A172 (cell line): Measurements from ENCODE around the gene HINT1.

DNA sequence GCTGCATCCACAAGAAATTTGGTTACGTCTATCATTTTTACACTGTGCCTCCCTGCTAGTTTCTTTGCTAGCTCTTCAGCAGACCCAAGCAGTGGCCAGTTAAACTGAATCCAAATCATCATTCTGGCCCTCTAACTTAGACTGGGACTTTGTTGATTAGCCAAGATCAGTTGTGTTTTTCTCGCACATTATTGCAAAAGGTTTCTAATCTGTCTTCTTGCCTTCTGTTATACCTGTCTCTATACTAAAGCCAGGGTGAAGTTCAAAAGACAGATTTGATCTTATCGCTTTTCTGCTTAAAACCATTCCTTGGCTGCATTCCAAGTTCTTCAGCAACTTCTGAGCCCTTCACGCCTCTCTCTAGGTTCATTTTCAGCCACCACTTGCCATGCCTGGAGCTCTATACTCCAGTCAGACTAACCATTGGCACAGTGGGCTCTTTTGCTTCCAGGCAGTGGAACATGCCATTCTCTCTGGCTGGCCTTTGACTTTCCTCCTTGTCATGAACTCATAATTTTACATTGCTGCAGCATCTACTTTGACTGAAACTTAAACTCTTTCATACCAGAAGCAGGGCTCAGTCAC is 114.3 kb downstream of the SLC12A2 start:
- RAMPAGE, long total RNA, result no peak

GRCh38 chr5:129093939-129094383 is 588 bp upstream of the ISOC1 start:
- RAMPAGE, long total RNA, result no peak

- RAMPAGE, long total RNA, result no peak
Observed at GRCh38 chr5:130114118-130114523, 209.9 kb downstream of the CHSY3 start.

- RAMPAGE, long total RNA, result no peak
Observed at GRCh38 chr5:131019778-131020352, 145.2 kb downstream of the HINT1 start.

DNA sequence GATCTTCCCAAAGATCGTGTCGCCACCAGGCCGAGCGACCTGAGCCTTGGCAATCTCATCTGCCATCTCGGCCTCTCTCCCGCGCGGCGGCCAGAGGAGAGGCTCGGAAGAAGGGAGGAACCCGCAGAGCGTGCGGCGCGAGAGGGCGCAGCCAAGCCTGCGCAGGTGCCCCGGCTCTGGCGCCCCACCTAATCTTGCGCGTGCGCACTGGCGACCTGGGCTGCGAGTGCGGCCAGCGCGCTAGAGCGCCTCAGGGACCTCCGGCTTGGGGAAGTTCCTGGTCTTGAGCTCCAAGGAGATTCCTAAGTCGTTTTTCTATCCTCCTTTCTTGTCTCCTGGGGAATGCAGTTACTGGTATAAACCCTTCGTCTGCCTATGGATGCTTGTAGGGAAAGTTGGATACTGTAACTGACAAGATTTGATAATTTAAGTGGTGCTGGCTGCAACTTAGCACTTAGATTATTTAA is at the start of gene HINT1:
HINT1 (minus strand) TSS at position 117 of the 467 bp plus-strand sequence.
- RAMPAGE, long total RNA, result start-site peak on the minus strand centred at position 129 of the sequence, 121 bp wide, 3,165 and 1,311 reads in 2 replicates

- RAMPAGE, long total RNA, result no peak
Observed at GRCh38 chr5:131224377-131225058, 39.3 kb upstream of the CDC42SE2 start.

GRCh38 chr5:131245211-131245615 is 18.6 kb upstream of the CDC42SE2 start:
- RAMPAGE, long total RNA, result no peak

DNA sequence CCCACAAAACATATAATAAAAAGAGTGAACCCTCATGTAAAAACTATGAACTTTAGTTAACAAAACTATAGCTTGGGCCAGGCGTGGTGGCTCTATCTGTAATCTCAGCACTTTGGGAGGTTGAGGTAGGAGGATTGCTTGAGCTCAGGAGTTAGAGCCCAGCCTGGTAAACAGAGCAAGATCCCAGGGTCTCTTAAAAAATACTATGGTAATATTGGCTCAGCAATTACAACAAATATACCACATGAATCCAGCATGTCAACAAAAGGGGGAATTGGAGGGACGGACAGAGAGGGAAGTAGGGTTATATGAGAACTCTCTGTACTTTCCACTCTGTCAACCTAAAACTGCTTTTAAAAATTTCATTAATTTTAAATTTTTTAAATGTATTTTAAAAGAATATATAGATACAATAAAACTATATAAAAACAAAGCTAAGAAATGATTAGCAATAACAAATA is 13.1 kb upstream of the CDC42SE2 start:
- RAMPAGE, long total RNA, result no peak

- RAMPAGE, long total RNA, result no peak
Observed at GRCh38 chr5:131417317-131417900, 153.6 kb downstream of the CDC42SE2 start.

- RAMPAGE, long total RNA, result no peak
Observed at GRCh38 chr5:131536205-131536826, 98.7 kb downstream of the RAPGEF6 start.

GRCh38 chr5:131772602-131773382 is 24.0 kb downstream of the FNIP1 start:
- RAMPAGE, long total RNA, result no peak

- RAMPAGE, long total RNA, result no peak
Observed at GRCh38 chr5:131797138-131797865, 485 bp upstream of the FNIP1 start.

- RAMPAGE, long total RNA, result no peak
Observed at GRCh38 chr5:131974762-131975532, 29.5 kb upstream of the MEIKIN start.

DNA sequence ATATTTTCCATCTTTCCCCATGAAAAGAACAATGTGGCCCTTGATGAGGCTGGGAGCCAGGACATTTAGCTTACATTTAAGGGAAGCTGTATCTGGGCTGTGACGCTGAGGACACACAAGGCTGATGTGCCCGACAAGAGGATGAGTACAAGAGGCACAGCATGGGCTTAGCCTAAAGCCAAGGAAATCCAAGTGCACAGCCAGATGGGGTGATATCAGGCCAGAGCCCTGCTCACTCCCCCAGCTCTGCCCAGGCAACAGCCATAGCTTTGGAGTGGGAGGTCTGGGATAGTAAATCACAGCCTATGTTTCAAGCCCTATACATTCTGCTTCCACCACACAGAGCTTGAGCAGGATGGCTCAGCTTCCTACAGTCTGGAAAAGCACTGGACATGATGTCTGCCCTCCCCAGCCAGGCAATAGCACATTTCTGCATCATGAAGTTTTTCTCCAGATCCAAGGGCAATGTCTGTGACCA is 28.0 kb downstream of the ACSL6 start:
- RAMPAGE, long total RNA, result no peak

DNA sequence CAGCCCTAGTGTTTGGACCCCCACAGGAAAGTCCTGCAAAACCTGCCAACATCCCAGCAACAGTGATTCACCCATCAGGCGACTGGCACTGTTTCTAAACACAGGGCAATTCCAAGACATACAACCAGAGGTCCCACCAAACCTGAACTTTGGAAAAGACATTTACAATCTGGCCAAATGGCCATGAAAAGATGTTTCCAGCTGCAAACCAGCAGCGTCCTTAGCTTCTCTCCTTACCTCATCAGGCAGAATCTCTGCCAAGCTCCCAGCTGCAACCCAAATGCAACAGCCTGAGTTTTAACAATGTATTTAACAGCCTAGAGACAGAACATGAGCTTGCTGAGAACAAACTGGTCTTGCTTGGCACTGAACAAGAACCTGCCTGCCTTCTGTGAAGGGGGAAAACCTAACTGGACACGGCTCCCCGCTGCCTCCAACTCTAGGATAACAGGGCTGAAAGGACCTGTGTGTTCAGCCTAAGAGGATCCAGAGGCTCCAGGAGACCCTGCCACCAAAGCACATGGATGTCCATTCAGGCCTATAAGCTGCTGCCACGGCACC is 5.8 kb downstream of the P4HA2 start:
- RAMPAGE, long total RNA, result no peak

DNA sequence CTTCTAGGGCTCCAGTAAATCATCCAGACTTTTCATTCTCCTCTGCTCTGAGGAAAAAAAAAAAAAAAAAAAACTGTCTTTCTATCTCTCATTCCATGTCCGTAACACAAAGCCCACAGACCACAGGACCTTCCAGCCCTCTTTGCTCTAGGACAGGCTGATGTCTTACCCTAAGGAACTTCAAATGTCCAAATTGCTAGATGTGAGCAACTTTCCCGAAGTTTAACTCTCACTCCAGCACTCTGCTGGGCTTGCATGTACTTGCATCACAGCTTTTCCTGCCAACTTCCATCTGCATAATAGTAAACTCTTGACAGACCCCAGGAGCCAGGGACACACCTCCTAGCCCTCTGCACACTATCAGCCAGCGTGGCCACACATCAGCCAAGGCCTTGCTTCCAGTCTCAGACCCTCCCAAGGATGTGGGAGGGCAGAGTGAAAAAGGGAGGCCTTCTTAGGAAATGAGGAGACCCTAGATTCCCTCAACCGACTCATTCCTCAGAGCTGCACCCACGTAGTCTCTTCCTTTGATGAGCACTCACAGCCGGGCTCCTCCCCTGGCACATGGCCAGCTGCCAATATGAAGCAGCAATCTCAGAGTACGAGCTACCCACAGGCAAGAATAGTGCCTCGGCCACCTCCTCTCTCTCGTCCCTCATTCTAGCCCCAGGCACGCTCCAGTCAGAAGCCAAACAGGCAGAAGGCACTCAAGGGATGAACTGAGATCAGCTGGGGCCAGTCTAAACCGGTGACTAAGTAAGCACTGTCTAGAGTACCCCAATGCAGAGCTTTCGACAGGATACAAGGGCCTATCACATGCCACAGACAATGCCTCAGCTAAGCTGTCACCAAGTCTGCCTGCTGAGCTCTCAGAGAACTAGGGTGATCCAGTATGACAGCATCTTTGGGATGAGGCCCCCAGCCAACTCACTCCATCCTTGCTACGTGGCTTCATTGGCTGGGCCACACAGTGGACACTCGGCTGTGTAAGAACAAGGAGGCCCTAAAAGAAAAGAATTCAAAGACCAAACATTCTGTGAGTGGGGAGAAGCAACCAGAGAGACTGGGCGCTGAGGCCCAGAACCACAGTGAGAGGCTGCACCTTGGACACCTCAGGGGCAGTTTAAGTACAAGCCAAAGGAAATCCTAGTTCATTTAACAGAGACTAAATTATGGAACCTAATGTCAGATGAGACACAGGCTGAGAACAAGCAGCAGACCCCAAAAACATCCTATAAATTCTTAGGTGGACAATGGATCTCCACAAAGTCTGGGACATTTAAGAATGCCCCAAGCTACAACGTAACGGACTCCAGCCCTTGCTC is 2.2 kb downstream of the P4HA2 start:
- RAMPAGE, long total RNA, result no peak

DNA sequence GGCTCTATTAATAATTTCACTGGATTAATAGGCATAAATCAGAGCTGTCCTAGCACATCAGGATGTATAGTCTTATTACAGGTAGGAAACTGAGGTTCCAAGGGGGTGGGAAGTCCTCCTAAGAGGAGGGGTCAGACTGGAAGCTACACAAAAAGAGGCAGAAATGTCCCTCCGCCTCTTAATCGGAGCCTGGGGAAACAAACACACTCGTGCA is 1.3 kb upstream of the SLC22A4 start:
- RAMPAGE, long total RNA, result no peak

DNA sequence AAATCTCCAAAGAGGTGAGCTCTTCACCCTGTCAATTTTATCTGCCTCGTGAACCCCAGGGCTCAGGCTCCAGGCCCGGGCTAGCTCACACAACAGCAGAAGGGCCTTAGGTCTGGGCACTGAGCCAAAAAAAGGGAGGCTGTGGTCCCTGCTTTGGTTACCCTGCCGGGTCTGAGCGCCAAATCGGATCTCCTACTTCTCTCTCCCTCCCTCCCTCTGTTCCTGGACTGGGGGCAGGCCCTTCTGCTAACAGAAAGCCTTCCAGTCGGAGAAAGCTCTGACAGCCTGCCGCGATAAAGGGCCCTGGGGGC is 1.0 kb upstream of the SLC22A4 start:
- RAMPAGE, long total RNA, result no peak

DNA sequence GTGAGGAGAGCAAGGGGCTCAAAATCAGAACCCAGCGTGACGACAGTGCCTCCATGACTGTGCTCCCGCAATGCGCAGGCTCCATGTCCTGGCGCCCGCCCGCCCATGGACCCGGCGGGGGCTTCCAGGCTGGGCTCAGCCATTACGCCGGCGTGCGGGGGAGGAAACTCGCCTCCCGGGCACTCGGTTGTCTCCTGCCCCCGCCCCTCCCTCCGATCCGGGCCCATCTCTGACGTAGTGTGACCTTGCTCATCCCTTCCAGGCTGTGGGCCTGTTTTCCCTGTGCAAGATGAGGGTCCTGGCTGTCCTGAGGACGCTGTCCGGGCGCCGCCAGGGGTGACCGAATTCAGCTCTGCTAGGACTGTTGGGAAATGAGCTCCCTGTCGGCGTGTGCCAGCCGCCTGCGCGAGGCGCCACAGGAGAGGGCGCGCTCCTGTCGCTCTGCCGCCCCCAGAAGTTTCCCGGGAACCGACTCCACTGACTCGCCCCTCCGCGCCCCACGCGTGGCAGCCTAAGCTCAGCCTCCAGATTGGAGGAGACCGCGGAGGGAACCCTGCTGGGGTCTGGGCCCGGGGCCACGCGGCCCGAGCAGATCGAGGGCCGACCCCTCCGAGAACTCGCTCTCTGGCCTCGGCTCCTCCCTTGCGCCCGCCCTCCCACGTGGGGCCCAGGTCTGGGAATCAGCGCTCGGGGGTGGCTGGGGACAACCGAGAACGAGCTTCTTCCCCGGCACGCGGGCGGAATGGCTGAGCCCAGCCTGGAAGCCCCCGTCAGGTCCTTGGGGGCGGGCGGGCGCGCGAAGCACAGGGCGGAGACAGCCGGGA is 479 bp upstream of the SLC22A4 start:
- RAMPAGE, long total RNA, result no peak

DNA sequence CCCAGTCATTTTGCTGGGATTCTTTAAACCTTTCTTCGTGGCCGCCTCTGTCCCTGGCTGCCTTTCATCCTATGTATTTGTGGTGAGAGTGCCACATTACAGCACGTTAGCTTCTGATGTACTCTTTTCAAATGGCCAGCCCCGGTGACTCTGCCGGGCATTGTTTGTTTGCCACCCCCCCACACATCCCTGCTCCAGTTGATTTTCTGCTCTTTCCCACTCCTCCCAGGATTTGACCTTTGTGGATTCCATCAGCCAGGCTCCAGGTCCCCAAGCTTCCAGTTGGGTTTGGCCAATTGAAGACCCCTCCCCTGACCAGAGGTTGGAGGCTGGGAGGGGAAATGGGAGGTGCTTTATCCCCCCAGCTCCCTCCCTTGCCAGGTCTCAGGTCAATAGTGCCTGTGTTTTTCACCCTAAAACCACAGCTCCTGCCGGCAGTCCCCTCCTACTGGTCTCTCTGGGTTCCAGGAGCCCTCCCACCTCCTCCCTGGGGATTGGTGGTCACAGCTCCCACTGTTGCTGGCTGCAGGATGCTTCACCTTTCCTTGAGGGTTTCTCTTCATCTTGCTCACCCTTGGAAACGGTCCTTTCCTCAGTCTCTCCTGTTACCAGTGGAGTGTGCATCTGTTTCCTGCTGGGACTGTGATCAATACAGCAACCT is 34.9 kb downstream of the IRF1 start:
- RAMPAGE, long total RNA, result no peak